ENCODE data around the genes UBC and FZD10.

DNA sequence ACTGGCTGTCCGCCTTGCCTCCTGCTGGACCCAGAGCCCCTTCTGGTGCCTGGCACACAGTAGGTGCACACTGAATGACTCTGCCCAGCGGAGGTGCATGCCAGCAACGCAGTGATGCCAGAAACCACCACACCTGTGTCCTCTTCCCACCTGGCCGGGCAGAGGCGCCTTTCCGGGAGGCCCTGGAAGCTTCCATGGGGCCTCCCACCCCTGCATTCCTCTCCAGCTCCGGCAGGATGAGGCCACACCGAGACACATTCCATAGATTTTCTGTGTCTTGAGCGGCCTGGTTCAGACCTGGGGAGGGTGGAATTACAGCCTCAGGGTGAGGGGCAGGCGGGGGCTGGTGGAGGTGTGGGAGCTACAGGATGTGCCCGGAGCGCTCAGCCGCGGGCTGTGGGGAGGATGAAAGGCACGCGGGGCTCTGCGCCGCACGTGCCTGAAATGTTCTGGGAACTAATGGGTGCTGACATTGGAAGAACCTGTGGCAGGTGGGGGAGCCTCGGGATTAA, 66.9 kb downstream of the NCOR2 start:
- PRO-cap: no peak

GRCh38 chr12:124538272-124538851, 29.1 kb downstream of the NCOR2 start:
- PRO-cap: no peak

DNA sequence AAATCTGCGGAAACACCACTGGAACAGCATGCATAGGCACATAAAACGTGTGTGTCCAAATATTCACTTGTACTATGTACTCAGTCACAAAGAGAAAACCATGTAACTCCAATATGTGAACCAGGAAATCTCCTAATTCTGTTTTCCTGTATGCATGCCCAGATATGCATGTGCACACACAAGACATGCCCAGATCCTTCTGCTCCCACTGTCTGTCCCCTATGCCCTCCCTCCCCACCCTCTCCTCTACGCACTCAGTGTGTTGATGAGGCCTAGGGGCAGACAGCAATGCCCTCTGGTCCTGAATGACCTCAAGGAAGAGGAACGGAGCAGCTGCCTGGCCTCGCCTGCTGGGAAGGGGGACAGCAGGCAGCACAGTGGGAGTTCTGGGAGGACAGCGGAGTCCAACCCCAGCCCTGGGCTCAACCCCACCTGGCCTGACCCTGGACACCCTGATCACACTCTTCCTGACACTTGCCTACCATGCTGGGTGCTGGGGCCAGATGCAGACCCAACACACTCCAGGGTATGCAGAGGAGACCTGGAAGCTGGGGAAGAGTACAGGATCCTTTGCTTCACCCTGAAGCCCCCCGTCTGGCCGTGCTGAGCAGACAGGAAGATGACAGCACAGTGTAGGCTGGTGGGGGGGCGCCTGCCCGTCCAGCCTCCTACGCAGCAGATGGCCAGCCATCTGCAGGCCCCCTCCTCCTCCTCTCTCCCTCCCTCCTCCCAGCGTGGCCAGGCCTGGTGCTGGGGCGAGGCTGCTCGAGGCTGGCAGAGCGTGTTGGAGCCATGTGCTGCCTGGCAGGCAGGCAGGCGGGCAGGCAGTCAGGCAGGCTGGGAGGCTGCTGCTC, 106.6 kb upstream of the NCOR2 start:
- PRO-cap: no peak

DNA sequence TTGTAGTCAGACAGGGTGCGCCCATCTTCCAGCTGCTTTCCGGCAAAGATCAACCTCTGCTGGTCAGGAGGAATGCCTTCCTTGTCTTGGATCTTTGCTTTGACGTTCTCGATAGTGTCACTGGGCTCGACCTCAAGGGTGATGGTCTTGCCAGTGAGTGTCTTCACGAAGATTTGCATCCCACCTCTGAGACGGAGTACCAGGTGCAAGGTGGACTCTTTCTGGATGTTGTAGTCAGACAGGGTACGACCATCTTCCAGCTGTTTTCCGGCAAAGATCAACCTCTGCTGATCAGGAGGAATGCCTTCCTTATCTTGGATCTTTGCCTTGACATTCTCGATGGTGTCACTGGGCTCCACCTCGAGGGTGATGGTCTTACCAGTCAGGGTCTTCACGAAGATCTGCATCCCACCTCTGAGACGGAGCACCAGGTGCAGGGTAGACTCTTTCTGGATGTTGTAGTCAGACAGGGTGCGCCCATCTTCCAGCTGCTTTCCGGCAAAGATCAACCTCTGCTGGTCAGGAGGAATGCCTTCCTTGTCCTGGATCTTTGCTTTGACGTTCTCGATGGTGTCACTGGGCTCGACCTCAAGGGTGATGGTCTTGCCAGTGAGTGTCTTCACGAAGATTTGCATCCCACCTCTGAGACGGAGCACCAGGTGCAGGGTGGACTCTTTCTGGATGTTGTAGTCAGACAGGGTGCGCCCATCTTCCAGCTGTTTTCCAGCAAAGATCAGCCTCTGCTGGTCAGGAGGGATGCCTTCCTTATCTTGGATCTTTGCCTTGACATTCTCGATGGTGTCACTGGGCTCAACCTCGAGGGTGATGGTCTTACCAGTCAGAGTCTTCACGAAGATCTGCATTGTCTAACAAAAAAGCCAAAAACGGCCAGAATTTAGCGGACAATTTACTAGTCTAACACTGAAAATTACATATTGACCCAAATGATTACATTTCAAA, 1.3 kb downstream of the UBC start:
- PRO-cap: no peak

DNA sequence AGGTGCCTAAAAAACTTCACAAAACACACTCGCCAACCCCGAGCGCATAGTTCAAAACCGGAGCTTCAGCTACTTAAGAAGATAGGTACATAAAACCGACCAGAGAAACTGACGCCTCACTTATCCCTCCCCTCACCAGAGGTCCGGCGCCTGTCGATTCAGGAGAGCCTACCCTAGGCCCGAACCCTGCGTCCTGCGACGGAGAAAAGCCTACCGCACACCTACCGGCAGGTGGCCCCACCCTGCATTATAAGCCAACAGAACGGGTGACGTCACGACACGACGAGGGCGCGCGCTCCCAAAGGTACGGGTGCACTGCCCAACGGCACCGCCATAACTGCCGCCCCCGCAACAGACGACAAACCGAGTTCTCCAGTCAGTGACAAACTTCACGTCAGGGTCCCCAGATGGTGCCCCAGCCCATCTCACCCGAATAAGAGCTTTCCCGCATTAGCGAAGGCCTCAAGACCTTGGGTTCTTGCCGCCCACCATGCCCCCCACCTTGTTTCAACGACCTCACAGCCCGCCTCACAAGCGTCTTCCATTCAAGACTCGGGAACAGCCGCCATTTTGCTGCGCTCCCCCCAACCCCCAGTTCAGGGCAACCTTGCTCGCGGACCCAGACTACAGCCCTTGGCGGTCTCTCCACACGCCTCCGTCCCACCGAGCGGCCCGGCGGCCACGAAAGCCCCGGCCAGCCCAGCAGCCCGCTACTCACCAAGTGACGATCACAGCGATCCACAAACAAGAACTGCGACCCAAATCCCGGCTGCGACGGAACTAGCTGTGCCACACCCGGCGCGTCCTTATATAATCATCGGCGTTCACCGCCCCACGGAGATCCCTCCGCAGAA, at the start of gene UBC:
Gene UBC (minus strand): TSS at position 782 of the 854 bp plus-strand sequence.
- PRO-cap: bidirectional peak, plus-strand start at position 334 of the sequence, minus-strand start at position 223 of the sequence; bidirectional peak, plus-strand start outside the sequence, minus-strand start at position 782 of the sequence

GRCh38 chr12:124919537-124920466, 5.4 kb upstream of the UBC start:
- PRO-cap: bidirectional peak, plus-strand start at chr12:124920340, minus-strand start at chr12:124920276

DNA sequence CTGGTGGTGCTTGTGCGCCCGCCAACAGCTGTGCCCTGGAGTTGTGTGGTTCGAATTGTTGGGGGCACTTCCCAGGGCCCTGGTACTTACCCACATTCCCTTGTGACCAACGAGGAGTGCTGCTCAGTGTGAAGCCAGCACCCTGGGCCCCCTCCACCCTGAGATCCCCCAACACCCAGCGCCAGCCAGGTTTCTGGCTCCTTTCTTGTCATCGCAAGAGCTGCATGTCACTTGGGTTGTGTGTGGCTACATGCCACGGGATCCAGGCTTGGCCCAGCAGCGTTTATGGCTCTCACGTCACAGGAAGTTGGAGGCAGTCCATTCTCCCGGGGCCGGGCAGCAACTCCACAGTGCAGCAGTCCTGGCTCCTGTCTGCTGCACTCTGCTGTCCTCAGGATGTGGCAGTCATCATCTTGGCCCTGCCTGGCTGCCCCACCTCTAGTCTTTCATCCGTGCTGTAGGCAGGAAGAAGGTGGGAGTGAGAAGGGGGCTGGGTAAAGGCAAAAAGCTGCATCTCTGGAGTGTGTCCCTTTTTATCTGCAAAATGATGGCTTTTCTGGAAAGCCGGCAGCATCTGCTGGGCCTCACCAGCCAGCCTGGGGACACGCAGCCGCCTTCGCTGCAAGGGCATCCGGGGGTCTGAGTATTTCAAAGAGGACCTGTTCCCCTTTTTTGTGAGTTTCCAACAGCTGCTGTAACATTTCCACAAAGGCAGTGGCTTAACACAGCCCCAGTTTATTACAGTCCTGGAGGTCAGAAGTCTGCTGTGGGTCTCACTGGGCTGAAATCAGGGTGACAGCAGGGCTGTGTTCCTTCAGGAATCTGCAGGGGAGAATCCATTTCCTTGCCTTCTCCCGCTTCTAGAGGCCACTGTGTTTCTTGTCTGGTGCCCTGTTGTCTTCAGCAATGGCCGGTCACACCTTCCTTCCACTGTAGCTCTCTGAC, 42.5 kb upstream of the TMEM132B start:
- PRO-cap: no peak

DNA sequence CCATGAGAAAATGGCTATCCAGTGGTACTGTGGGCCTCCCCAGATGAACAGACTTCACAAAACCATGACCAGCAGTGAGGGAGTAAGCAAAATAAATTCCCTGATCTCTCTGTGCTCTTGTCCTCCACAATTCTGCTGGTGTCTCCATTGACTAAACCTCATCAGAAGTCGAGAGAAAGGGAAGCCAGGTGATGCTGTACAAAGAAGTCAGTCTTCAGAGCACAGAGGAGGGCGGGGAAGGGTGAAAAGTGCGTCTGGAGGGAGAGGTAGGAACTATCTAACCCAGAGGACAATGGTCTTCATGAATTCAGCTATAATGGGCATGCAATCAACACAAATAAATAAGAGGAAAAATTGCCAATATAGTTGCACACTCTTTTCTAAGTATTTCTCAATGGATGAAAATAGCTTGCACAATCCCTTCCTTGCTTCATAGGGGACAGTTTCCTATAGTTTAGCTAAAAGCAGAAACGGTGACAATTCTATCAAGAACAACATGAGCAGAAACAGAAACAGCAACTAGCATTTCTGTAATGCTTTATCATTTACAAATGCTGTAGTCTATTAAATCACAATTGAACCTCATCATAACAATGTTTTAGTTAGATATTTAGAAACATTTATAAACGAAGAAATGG, 810.2 kb downstream of the TMEM132B start:
- PRO-cap: no peak

GRCh38 chr12:126583251-126583681, 1397.1 kb downstream of the TMEM132B start:
- PRO-cap: no peak

DNA sequence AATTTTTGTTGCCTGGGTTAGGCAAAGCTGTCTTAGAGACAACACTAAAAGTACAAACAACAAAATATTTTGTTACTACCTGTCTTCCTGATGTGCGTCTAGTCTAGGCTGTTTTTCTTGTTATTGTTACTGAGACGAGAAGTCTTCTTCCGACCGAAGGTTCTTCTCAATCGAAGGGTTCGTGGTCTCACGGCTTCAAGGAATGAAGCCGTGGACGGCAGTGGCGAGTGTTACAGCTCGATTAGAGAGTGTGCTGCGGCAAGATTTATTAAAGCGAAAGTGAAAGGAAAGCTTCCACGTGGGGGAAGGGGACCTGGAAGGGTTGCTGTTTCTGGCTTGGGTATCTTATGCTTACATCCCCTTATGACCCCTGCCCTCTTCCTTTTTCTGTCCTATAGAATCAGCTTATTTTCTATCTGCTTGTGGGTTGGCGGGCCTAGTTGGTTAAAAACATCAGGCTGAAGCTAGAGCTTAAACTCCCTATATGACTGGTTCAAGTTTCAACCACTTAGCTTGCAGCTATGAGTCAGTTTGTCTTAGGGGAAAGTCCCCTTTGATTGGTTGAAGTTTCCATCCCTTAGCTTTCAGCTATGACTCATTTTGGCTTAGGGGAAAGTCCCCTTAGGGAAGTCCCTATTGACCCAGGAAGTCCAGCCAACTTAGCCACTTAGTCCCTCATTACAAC, 1494.8 kb upstream of the TMEM132C start:
- PRO-cap: no peak

DNA sequence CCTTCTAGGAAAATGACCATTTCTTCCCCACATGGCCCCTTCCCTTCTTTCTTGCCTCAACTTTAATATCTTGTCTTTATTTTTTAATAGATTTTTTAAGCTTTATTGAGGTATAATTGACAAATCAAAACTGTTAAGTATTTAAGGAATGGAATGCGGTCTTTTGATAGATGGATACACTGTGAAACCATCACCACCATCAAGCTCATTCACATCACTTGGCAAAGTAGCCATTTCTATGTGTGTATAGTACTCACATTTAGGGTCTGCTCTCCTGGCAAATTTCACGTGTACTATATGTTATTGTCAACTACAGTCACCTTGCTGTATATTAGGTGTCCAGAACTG, 442.2 kb upstream of the TMEM132C start:
- PRO-cap: no peak

GRCh38 chr12:128076189-128076767, 190.7 kb upstream of the TMEM132C start:
- PRO-cap: no peak

DNA sequence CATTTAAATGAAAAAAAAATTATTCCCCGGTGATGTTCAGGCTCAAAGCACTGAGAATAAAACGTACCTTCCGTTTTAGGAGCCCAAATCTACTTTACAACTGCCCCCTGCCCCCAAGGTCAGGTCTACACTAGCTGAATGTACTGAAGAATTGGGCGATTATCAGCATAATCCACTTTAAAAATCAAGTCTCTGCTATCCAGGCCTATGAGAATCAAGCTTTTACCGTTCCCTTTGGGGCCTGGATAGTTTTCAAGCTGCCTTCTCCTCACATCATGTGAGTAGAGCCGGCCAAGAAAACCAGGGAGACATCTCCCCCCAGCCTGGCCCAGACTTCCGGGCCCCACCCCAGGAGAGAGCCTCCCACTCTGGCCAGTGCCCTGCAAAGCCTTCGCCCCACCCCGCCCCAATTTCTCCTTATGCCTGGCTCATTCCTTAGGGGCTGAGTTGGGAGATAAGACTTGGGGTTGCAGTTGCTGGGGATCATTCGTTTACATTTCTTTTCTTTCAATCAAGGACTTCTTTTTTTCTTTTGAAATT, 1.5 kb upstream of the TMEM132C start:
- PRO-cap: no peak

DNA sequence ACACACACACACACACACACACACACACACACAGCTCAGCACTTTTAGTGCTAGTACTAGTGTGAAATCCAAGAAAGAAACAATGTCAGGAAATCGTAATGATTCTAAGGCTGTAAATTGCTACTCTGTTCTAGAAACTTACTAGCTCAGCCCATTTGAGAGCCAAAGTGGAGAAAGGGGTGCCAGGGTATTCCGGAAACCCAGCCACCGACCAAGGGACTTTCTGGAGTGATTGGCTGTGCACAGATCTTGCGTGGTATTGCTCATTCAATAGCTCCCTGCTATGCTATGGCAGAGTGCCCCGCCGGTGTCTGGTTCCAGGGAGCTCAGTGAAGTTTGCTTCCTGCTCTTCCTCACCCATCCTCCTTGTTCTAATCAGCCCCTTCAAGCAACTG, 219.9 kb downstream of the TMEM132C start:
- PRO-cap: no peak

DNA sequence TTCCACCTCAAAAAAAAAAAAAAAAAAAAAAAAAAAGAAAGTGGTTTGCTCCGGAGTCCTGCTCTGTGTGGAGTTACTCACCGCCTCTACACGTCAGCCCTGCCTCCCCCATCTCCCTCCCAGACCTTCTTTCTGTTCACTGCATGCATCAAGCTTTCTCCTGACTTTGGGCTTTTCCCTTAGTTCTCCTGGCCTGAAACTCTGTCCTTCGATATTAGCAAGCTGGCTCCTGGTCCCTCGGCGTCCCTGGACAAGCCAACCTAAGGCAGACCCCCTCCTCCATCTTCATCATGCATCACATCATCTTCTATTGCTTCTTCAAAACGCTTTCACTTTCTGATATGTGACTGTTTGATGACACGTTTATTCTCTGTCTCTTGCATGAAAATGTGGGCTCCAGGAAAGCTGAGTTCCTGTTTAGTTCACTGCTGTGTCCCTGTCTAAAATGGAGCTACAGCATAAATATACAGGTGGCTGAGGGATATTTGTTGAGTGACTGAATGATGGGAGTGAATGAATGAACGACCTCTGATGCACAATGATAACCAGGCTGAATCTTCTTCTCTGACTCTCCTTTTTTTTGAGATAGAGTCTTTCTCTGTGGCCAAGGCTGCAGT, 40.5 kb downstream of the SLC15A4 start:
- PRO-cap: no peak

DNA sequence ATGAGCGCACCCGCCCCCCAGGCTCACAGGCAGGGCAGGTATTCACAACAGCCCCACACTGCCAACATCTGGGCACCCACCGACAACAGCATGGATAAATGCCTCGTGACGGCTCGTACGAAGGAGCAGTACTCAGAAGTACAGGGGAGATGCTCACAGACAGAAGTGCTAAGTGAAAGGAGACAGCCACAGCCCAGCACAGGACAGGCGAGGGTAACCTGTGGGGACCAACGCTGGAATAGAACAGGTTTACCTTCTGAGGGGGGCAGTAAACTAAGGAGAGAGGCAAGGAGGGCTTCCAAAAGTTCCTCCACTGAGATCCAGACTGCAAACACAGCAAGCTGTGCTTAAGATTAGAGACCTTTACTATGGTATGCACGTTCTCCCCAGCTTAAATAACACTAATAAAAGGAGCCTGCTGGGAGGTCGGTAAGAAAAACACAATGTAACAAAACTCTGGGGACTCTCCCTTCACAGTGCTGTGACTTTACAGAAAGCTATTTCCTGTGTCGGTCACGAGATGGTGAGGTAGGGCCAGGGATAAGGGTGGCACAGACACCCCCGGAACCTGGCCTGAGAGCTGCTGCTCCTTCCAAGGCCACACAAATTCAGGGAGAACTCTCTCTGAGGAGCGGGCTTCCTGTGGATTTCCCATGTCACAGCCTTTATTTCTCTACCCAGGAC, 26.5 kb downstream of the SLC15A4 start:
- PRO-cap: no peak

GRCh38 chr12:128870272-128870471, 16.9 kb downstream of the GLT1D1 start:
- PRO-cap: no peak

GRCh38 chr12:129379482-129379900, 524.3 kb downstream of the TMEM132D start:
- PRO-cap: no peak

- PRO-cap: no peak
Measured at GRCh38 chr12:129699992-129700414, 203.8 kb downstream of the TMEM132D start.

DNA sequence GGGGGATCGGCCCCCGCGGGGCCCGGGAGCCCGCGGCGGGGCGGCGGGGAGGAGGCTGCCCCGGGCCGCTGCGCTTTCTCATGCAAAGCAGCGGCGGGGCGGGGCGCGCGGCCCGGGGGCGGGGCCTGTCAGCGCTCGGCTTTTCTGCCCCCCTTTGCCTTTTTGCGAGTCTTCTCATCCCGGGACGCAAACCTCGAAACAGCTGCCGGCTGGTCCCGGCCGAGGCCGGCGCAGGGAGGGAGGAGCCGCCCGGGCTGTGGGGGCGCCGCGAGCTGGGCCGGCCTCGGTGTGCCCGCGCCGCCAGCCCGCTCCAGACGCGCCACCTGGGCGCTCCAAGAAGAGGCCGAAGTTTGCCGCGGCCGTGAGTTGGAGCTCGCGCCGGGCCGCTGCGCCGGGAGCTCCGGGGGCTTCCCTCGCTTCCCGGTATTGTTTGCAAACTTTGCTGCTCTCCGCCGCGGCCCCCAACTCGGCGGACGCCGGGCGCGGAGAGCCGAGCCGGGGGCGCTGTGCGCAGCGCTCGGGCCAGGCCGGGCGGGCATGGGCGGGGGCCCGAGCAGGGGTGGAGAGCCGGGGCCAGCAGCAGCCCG, at the start of gene FZD10:
Gene FZD10 (plus strand): TSS at position 171 of the 587 bp plus-strand sequence.
- PRO-cap: no peak